A673 (cell line): ENCODE data around the genes NUDT12 and CAMK4.

- PRO-cap, result no peak
Observed at GRCh38 chr5:102531491-102531889, 32.7 kb upstream of the SLCO6A1 start.

DNA sequence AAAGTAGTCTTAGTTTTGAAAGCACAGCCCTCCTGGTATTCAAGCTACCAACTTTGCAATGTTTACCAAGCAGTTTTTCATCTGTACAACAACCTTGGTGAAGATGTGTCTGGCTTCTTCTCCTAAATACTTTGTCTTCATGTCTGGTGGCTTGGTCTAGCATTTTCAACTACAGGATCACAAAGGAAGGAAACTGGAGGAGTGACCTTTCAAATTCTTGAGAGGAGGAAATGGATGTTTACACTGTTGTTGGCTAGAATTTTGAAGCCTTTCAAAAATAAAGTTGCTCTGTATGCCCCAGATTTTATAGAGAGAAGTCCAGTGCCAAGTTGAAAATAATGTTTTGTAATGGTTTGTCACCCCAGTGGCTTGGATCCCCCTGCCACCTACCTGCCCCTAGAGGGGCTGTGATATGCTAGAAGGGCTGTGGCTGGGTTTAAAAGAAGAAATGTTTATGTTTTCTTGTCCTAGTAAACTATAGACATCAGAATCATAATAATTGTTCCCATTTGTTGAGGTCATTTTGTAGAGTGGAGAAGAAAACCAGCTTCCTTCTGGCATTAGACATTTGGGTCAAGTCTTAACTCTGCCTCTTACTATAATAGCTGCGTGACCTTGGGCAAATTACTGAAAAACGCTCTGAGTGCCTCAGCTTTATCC, 16.5 kb downstream of the PAM start:
- PRO-cap, result no peak

- PRO-cap, result no peak
Observed at GRCh38 chr5:103017071-103017637, 102.8 kb downstream of the GIN1 start.

DNA sequence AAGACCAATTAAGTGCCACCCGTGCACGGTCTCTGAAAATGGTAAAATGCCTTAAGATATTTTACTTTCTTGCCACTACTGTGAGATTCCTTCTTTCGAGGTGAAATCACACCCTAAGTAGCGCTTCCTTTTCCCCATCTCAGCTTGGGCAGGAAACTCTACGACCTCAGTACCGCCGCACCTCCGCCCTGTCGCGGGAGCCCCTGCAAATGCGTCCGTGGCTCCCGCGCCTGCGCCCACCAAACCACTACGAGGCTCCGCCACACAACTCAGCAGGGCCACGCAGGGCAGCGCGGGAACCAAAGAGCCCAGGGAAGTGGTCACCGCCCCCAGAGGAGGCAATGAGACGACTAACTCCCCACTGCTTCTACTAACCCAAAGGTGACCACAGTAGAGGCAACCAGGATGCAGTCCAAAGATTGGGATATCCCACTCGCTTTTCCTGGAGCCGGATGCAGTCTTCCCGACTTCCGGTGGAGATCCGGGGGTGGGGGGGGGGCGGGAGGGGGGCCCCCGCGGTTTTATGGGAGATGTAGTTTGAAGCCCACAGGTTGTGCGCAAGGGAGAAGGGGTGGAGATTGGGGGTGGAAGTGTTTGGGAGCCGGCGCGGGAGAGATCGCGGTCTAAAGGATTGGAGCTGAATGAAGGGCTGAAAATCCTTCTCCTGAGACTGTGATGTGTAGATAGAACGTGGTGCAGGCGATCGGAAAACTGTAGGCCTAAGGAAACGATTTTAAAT, at the start of gene NUDT12:
Gene NUDT12 (minus strand): TSS at position 462 of the 739 bp plus-strand sequence.
- PRO-cap, result bidirectional peak, plus-strand start at position 247 of the sequence, minus-strand start at position 213 of the sequence; bidirectional peak, plus-strand start at position 575 of the sequence, minus-strand start at position 462 of the sequence

DNA sequence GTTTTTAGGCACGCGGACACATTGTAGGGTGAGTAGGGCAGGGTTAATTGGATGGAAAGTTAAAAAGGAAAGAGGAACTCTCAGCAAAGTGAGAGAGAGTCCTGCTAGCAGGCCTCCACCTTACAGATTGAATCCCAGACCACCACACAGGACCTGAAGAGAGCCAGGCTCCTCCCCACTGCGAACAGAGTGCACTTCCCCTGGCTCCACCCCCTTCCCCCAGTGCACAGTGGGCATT, 814.0 kb downstream of the EFNA5 start:
- PRO-cap, result no peak

DNA sequence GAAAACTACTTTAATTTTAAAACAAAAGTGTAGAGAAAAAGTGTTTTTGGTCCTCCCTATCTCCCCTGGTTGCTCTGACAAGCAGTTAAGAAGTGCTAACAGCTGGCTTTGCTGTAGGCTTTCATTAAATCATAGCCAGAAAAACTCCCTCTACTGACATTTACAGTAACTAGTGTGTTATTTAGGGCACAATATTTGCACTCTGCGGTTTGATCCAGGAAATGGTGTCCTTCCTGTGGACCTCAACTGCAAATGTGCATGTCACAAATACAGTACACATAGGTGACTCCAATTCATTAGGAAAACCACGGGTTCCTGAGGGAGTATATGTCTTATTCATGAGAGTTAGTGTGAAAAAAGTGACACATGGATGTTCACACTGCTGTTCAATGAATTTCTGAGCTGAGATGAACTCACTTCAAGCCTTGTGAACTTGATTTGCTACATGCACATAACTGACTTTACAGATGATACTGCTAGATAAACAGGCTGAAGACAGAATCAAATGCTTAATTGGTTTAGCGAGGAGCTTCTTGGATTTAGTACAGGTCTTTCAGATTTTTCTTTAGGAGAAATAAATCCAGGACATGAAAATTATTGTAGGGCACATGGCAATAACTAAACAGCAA, 281.5 kb downstream of the EFNA5 start:
- PRO-cap, result bidirectional peak, plus-strand start at position 339 of the sequence, minus-strand start at position 83 of the sequence

GRCh38 chr5:107486873-107487509, 183.7 kb downstream of the EFNA5 start:
- PRO-cap, result no peak

DNA sequence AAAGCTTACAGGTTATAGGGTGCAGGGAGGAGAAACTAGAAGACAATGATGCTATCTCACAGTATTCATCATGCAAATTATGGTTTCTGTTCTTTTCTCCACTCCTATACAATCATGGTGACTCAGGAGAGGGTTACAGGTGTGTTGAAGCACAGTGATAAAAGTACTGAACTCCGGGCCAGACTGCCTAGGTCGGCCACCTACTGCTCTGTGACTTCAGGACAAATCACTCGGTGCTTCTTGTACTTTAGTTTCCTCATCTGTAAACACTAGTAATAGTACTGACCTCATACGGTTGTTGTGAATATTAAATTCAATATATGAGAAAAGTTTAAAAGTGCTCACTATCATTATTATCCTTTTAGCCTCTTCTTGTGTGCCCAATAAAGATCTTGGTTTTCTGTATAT, 153.5 kb downstream of the EFNA5 start:
- PRO-cap, result no peak

GRCh38 chr5:107570734-107571936, 99.6 kb downstream of the EFNA5 start:
- PRO-cap, result no peak

DNA sequence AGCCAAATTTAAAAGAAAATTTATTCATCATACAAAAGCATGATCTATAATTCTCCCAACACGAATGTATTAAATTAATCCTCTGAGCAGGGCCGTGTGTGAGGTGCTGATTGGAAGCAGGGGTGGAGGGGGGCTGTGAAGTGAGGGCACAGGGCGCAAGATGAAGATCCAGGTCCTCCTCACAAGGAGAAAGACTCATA, 206.9 kb downstream of the FBXL17 start:
- PRO-cap, result no peak

- PRO-cap, result no peak
Observed at GRCh38 chr5:108728509-108728840, 19.2 kb upstream of the FER start.

DNA sequence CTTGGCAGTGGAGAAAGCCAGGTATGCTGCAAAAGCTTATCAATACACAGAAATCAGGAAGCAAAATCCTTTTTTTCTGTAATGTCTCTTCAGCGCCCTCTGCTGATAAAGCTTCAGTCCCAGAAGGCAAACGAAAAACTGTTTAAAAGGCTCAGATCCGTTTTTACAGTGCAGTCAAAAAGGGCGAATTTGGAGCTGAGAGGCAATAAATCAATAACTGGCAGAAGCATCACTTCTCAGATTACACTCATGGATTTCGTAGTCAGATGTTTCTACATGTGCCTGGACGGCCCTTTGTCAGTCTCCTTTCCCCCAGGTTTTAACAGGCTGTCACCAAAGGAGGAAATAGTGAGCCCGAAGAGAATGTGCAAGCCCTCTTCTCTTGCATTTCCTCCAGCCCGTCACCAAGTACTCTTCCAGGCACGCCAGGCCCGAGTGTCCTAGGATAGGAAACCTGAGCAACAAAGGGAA, 1.0 kb upstream of the MAN2A1 start:
- PRO-cap, result unidirectional peak, plus-strand start at position 259 of the sequence; bidirectional peak, plus-strand start at position 348 of the sequence, minus-strand start at position 350 of the sequence

DNA sequence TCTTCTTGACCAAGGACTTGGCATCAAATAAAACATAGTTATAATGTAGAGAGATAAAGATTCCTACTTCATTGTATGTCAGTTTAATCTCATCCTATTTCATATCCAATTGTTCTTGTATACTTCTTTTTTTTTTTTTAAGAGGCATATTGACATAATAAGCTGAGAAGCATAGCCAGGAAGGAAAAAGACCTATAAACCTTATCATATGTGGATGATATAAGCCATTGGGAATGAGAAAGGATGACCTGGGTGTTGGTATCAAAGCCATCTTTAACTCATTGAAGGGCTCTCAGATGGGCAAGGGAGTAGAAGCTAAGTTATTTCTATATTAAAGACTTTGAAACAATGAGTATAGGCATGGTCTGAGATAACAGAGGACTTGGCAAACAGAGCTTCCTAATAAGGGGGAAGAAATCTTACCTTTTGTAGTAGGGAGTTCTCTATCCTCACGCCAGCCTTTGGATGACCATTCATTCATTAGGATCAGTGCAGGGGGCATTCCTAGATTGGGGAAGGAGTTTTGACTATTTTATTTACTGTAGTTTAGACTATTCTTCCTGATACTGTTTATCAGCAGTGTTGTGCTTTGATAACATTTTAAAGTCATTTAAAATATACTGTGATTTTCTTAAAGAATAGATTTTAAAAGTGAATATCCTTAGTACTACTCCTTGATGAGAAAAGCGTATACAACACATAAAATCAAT, 95.7 kb downstream of the MAN2A1 start:
- PRO-cap, result no peak

DNA sequence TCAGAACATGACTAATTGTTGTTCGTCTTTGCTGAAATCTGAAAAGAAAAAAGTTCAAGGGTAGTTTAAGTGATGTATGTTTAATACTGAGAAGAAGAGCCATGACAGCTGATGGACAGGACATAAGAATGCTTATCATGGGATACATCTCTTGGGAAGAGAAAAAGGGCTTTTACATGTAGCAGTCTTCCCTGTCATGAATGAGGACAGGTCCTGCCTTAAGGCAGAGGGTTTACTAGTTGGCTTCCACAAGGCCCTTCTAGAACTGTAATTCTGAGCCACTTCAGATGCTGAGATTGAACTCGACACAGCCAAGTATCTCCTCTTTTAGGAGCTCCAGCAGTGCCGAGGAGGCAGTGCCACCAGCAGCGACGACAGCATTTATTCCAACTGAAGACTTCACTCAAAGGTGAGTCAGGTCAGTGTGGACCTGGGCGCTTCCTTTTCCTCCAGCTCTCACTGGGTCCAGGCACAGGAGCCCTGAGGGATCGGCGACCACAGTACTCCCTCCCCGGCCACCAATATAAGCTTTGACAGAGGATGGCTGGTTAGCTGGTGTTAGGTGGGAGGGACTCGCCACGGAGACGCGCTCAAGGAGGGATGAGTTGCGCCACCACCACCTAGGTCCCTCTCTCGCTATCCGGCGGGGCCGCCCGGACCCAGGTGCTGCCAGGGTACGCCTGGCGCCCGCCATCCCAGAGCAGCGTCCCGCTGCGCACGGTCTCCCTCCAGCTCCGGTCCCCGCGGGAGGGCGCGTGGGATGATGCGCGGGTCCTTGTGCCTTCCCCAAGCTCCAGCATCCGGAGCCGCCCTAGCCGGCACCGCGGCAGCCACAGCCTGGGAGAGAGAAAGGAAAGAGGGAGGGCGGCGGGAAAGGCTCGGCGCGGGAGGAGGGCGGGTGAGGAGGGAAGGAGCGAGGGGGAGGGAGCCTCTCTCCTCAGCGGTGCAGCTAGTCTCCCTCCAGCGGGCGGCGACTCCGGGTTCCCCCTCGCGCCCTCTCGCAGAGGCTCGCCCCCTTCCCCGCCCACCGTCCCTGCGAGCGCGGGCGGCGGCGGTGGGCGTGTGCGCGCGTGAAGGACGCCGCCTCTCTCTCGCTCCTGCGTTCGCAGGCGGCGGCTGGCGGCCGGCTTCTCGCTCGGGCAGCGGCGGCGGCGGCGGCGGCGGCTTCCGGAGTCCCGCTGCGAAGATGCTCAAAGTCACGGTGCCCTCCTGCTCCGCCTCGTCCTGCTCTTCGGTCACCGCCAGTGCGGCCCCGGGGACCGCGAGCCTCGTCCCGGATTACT, at the start of gene CAMK4:
Gene CAMK4 (plus strand): TSS at position 1,087 of the 1,283 bp plus-strand sequence.
- PRO-cap, result bidirectional peak, plus-strand start at position 1,089 of the sequence, minus-strand start at position 853 of the sequence

DNA sequence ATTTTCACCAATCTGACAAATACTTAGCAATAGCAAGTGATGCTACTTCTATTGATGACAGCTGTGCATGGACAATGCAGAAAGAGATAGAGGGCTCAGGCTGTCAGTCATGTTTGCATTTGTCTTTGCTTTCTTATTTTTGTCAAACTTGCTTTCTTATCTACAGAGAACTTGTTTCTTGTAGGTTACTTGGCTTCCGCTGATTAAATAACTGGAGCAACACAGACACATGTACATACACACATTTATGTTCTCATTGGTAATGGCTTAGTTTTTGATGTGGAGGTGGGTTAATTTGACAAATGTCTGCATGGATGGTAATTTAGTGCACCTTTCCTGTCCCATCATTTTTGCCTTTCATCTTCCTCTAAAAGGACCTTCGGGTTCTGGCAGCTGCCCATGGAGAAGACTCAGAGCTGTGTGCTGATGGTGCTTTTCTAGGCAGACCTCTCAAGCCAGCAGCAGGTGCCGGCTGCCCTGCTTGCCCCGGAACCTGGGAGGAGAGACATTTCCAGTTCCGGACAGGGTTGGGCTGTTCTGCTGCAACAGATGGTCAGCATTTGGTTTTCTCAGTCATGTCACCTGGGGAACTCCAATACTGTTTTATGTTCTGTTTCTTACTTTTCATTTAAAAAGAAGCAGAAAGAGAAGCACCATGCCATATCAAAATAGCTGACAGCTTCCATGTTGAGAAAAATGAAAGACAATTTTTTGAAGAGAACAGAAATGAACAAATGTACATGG, 28.9 kb downstream of the CAMK4 start:
- PRO-cap, result no peak

GRCh38 chr5:111703641-111704045, 53.4 kb downstream of the NREP start:
- PRO-cap, result no peak

DNA sequence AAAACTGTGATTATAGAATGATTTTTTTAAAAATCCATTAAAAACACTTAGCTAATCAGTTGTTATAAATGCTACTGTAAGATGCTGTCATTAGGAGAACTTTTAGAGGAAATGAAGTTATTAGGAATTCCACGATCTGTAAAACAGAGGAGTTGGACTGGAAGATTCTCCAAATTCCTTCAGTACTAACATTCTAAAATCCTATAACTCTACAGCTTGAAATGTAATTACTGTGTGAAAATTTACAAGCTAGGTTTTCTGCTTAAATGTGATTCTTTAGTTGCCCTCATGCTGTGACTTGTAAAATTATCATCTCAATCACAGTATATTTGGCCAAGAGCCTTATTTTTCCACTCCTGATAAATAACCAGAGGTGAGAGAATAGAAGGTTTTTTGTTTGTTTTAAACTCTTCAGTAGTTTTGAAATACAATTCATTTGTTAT, 14.9 kb upstream of the NREP start:
- PRO-cap, result no peak

DNA sequence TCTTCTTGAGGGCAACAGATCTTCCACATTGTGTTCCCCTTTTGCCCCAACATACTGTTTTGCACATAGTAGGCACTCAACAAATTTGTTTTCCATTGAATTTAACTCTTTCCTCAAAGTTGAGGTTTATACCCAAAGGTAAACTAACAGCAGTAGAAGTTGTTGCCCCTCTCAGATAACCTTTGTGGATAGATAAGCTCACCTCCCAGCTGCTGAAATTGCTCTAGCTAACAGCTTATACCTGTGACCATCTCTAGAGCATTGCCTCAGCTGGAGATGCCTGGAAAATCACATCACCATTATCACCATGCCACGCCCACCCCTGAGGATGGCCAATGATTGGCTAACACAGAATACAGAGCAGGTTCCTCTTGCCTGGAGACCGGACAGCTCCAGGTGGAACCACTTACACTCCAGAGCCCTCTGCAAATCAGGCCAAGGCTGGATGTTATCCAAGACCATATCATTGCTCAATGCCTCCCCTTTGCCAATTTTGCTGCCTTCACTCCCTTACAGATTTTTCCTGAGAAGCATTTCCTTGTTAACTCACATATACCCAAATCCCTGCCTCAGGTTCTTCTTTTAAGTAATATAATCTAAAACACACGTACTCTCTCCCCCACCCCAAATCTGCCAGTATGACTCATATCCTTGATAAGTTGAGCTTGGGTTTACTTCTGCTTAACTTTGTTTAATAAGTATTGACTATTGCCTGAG, 309.8 kb downstream of the EPB41L4A start:
- PRO-cap, result no peak

- PRO-cap, result no peak
Observed at GRCh38 chr5:112224875-112225587, 194.0 kb downstream of the EPB41L4A start.

DNA sequence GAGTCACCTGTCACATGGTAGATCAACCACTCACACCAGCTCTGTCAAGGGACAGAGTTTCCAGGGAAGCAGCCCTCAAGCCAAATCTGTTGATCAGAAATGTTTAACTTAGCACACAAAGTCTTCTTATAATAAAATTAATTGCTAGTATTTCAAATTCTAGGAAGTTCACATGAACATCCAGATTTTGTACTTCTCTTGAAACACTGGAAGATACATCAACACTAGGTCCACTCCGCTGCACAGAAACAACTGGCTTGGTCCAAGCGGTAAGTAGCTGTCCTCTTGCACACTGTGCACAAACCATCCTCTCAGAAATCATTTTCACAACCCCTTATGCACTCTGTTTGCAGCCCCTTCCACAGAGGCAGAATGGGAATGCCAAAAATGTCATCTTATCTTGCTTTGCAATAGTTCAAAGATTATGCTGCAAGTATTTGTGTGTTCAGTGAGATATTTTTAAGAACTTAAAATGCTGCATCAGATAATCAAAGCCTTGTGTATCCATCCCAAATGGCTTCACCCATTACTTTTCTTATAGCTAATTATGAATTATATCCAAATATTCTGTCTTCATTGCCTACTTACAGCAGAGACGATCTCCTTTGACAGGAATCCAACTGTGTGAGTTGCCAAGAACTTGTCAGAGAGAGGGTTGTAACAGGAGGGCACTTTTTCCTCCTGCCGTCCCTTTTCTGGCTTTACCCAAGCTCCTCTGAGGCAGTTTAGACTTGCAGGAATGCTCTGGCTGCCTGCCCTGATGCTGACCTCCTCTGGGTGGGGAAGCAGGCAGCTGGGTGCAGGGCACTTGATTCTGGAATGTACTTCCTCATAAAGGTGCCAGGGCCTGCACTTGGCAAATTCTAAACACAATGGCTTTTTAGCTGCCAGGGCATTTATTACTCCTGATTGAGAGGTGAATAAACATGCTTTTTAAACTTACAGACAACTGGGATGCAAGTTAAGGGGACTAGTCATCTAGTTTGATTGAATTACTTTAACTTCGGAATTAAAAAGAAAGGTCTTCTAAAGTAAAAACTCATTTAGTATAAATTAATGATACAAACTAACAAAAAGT, 190.7 kb downstream of the EPB41L4A start:
- PRO-cap, result no peak